Type B pancreatic cell (in vitro differentiated cells): ENCODE measurements around the gene HMBS.

- PRO-cap: no peak
Measured at GRCh38 chr11:118620544-118620881, 13.1 kb downstream of the PHLDB1 start.

DNA sequence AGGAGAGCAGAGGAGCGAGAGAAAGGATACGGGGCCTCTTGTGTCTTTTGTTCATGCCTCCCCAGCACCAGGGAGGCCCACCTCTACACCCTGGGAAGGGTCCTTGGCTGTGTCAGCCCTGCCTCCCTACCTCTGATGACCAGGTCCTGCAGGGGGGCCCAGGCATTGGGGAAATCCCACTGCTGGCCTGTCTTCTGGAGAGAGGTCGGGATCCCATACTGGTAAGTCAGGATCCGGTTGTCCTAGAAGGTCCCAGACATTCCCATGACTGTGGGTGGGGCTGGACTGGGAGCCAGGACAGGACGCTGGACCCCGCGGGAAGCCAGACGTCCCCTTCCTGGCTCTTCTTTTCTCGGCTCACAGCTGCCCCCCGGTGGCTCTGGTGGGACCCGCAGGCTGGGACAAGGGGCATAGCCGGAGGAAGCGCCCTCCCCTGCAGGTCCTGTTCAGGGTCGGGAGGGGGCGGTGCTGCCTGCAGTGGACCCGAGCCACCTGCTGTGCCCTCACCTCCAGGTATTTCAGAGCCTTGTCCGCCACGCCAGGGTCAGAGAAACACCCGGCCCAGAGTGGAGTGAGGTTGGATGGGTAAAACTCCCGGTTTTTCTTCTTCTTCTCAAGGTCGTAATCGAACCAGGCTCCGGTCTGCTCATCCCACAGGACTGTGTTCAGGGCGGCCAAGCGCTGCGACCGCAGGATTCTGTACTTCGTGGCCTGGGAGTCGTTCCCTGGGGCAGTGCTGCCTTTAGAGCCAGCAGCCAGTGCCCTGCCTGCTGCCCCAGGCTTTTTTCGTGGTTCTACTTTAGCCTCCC, 20.0 kb downstream of the TREH start:
- PRO-cap: no peak

- PRO-cap: no peak
Measured at GRCh38 chr11:118834441-118834868, 43.5 kb upstream of the DDX6 start.

GRCh38 chr11:118870100-118871264, 13.2 kb upstream of the CXCR5 start:
- PRO-cap: bidirectional peak, plus-strand start at chr11:118870372, minus-strand start at chr11:118870211

DNA sequence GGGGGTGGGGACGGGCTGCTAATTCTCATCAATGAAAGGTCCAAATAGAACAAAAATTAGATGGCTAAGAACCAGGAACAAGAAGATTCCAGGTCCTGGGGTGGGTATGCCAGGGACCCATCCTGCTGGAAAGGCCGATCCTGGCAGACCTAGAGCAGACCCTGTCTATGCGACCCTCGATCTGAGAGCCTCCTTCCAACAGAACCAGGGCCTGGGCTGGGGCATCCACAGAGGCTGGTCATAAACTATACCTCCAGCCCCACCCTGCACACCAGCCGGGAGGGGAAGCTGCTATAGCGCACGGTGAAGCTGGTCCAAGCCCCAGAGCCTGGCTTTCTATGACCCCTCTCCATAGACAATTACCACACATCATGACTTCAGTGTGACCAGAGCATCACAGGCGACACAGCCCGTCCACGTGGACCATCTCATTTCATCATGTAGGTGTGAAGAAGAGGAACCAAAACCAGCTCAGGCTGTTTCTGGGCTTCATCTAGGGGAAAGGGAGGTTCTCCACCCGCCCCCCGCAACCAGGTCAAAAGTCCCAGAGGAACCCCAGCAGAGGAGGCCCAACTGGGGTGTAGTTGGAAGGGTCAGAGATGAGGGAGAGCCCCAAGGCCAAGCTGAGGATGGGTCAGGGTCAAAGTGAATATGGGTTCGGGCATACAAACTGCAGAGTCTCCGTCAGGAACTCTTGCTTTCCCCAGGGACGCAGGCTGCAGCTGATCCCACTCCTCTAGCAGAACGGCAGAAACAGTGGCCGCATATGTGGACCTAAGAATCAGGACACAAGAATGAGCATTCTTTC, 3.0 kb downstream of the CXCR5 start:
- PRO-cap: no peak

DNA sequence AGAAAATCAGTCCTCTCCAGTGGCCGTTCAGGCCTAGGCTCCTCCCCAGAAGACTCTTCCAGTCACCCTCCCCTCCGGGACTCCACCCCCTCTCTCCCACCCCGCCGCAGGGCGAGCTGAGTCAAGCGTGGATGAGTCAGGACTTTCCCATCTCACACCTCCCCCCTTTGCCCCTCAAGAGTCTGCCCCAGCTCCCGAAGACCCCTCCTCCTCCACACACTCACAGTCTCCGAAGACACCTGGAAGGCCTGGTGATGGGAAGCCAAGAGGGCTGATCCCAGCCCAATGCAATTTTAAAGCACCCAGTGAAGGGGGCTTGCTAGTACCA, 13.8 kb downstream of the BCL9L start:
- PRO-cap: bidirectional peak, plus-strand start at position 225 of the sequence, minus-strand start at position 35 of the sequence

- PRO-cap: no peak
Measured at GRCh38 chr11:118916346-118917297, 9.1 kb downstream of the BCL9L start.

GRCh38 chr11:118918092-118918850, 7.5 kb downstream of the BCL9L start:
- PRO-cap: bidirectional peak, plus-strand start at chr11:118918646, minus-strand start at chr11:118918392

DNA sequence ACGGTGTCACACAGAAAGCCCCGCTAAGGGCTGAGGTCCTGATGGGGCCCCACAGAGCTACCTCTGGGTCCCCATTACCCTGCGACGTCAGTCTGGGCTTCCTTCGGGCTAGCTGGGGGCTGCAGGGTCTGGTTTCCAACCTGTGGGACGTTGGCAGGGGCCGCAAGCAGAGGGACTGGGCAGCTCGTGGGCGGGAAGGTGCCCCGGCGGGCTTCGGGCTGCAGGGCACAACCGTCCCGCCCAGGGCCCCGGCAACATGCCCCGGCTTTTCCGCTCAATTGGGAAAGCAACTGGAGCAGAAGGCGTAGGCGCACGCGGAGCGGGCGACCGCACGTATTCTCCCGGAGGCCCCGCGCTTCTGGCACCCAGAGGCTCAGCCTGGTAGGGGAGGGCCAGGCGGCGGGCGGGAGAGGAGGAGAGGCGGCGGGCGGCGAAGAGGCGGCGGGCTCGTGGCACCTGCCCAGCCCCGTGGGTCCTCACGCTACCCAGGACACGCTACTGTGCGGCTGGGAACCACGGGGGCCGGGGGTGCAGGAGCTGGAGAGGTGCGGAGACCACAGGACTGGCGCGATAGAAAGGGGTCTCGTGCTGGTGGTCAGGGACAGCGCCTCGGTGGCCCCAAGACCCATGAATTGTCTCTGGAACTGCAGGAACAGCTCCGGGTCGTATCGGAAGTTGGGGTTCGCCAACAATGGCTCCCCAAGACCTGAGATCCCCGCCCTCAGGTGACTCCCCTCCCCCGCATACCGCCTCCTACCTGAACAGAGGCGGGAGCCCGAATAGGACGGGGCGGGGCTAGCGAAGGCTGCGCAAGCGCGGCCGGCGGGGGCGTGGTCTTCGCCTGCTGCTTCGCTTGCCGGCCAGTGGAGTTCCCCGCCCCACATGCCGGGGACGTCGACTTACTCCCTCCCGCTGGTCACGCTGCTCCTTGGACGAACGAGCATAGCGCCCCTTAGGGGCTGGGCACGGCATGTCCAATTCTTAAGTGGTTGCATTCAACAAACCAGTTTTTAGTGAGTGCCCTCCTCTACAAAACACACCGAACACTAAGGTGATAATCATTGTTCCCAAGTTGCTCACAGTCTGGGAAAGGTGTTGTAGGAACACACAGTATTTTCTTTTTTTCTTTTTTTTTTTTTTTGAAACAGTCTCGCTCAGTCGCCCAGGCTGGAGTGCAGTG, 11.9 kb downstream of the TRAPPC4 start:
- PRO-cap: bidirectional peak, plus-strand start at position 395 of the sequence, minus-strand start at position 360 of the sequence; bidirectional peak, plus-strand start at position 869 of the sequence, minus-strand start at position 745 of the sequence

GRCh38 chr11:119048781-119049439, 8.1 kb downstream of the HYOU1 start:
- PRO-cap: no peak

GRCh38 chr11:119084457-119085584, at the start of gene HMBS:
TSS of gene HMBS (plus strand) at chr11:119084881.
- PRO-cap: bidirectional peak, plus-strand start at chr11:119084893, minus-strand start at chr11:119084794; bidirectional peak, plus-strand start at chr11:119085245, minus-strand start at chr11:119085072

GRCh38 chr11:119107738-119108200, 625 bp downstream of the C2CD2L start:
- PRO-cap: no peak

DNA sequence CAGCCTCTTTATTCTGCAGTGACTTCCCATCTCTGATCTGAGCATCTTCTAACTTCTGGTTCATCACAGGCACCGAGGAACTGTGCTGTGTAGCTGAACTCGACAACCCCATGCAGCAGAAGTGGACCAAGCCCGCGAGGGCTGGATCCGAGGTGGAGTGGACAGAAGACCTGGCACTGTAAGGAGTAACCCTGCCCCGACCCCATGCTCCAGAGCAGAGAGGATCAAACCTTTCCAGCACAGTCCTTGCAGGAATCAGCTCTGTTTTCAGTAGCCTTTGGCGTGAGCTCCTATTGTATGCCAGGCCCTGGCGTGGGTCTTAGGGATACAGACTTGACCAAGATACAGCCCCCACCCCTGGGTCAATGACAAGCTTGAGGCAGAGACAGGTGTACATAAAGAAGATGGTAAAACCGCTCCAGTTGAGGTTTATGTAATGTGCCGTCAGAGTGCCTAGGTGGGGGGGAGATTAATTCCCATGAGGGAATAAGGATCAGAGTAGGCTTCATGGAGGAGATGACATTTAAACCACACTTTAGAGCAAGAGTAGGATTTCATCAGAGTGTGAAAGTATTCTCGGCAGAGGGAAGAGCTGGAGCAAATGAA, 4.4 kb downstream of the C2CD2L start:
- PRO-cap: no peak

DNA sequence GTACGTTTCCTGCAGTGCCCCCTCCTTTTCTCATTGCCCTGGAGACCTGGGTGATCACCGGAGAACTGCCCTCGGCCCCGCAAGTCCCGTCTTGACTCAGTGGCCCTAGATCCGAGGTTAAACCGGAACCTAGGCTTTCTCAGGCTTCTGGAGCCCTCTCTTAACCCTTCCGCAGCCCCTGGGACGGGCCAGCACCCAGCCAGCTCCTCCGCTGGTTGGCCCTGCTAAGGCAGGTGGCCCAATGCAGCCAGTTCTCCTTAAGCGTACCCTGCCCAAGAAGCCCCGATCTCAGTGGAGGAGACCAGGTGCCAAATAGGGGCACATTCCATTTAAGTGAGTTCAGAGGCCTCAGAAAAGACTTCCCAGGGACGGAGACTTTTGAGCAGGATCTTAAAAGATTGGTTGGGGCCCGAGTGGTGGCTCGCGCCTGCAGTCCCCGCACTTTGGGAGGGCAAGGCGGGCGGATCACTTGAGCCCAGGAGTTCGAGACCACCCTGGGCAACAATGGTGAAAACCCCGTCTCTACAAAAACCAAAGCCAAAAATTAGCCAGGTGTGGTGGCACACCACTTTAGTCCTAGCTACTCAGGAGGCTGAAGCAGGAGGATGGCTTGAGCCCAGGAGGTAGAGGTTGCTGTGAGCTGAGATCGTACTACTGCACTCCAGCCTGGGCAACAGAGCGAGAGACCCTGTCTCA, 926 bp downstream of the NLRX1 start:
- PRO-cap: no peak

- PRO-cap: no peak
Measured at GRCh38 chr11:119241622-119242181, 35.6 kb downstream of the CBL start.

- PRO-cap: no peak
Measured at GRCh38 chr11:119318554-119319434, 1.9 kb upstream of the MCAM start.

GRCh38 chr11:119320222-119320563, 3.3 kb upstream of the MCAM start:
- PRO-cap: no peak

DNA sequence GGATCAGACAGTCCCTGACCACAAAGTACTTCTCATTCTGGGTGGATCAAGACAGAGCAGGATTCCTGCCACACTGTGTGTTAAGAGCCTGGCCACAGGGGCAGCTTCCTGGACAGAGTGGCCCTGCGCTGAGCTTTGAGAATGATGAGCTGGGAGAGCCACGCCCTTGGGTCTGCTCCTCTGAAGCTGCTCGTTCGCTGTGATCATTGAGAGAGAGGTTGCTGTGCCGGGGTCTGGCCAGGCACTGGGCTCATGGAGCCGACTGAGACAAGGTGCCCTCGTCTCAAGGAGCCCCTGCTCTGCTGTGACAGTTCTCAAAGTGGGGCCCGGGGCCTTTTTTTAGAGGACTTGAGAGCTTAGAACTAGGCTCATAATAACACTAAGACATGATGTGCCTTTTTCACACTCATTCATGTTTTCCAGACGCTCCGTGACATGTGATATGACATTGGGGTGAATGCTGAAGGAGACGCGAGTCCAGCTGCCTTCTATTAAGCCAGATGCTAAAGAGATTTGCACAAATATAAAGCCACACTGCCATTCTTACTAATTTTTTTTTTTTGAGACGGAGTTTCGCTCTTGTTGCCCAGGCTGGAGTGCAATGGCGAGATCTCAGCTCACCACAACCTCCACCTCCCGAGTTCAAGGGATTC, 1.6 kb upstream of the MFRP start:
- PRO-cap: no peak

- PRO-cap: unidirectional peak, minus-strand start at chr11:119376168
Measured at GRCh38 chr11:119375961-119376990, 5.2 kb downstream of the USP2 start.

GRCh38 chr11:119380394-119380863, 1.1 kb downstream of the USP2 start:
- PRO-cap: no peak